ENCODE measurements around the gene INSL6.

- RRBS, result no CpG with 5 or more reads among the region's 4 CpGs
Measured at GRCh38 chr9:2761071-2761736, 43.9 kb downstream of the KCNV2 start.

- RRBS, result no CpG with 5 or more reads among the region's 5 CpGs
Measured at GRCh38 chr9:3223477-3224072, 302.2 kb downstream of the RFX3 start.

- RRBS, result no CpG with 5 or more reads among the region's 5 CpGs
Measured at GRCh38 chr9:3508145-3508941, 17.5 kb downstream of the RFX3 start.

DNA sequence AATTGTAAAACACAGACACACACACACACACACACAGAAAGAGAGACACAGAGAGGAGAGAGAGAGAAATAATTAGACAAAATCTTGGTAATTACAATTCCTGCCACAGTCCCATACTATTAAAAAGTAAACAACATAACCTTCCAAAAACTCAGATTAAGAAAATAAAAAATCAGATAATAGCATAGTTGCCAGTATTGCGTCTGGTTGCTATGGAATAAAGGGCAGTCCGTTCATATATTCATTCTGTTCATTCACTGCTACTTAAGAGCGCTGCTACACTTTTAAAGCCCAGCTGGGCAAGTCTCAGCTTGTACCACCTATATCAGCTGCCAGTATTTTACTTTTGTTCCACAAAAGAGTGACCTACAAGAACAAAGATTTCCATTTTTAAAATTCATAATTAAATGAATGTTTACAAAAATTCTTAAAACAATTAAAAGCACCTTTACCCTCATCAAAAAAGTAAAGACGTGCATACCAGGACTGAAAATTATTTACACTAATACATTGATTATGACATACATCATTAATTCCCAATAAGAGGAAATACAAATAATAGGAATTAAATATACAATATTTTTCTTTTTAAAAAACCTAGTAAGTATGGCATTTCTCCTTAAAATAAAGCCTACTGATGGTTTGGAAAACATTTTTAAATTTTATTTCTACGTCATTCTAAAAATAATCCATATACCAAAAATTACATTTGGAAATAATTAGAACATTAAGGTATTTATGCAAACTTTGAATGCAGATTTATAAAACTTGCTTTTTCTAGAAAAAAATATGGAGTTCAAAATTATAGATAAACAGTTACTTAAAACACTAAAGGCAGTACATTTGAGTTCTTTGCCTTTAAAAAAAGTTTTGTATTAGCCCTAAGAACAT, 16.6 kb downstream of the RFX3 start:
- RRBS, result no CpG with 5 or more reads among the region's 5 CpGs

GRCh38 chr9:3906693-3907537, 381.1 kb upstream of the RFX3 start:
- RRBS, result no CpG with 5 or more reads among the region's 14 CpGs

DNA sequence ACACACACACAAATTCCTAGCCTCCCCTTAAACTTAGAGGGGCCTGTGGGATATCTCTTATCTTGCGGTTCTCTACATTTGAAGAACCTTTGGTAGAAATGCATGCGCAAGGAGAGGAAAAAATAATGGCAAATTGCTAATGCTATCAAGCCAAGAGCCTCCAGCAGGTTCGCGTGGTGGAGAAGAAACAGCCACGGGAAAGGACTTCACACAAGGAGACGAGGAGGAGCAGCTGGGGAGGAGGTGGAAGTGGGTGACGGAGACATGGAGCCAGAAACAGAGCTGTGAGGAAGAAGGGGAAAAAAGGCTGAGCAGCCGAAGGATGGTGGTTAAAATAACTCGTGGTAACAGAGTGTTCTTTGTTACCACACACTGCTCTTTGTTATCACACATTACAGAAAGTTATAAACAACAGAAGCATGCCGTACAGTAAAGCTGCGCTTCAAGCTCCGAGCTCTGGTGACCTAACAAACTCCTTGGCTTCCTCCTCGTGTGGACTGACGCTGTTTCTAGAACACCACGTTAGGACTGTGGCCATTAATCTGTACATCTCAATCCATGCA, 215.5 kb downstream of the GLIS3 start:
- RRBS, result no CpG with 5 or more reads among the region's 15 CpGs

DNA sequence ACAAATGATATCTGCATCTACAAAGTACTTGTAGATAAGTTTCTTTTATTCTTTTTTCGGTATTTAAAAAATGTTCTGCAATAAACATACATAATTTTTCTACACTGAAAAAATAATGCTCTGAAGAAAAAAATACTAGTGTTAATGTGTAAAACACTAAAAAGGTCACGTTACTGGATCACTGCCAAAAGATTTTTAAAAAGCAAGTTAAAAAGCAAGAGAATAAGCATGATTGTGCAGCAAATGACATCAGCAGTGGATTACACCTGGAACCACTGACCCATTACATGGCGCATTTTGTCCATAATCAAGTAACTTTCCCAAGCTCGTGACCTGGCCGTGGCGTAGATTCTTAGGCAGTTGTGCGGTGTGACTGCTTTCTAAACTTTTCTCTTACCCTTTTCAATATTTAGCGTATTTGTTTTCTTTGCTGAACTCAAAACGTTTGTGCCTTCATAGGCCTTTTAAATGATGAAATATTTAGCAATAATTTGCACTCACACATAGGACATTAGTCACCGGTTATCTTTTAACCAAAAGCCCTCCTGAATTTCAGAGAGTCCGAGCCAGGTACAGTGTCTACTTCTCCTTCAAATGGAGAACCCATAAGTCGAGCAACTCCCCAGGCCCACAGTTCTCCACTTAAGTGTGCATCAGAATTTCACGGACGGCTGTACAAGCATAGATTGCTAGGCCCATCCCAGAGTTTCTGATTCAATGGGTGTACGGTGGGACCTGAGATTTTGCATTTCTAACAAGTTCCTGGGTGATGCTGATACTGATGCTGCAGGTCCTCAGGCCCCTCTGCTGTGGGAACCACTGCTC, 144.6 kb downstream of the GLIS3 start:
- RRBS, result no CpG with 5 or more reads among the region's 15 CpGs

DNA sequence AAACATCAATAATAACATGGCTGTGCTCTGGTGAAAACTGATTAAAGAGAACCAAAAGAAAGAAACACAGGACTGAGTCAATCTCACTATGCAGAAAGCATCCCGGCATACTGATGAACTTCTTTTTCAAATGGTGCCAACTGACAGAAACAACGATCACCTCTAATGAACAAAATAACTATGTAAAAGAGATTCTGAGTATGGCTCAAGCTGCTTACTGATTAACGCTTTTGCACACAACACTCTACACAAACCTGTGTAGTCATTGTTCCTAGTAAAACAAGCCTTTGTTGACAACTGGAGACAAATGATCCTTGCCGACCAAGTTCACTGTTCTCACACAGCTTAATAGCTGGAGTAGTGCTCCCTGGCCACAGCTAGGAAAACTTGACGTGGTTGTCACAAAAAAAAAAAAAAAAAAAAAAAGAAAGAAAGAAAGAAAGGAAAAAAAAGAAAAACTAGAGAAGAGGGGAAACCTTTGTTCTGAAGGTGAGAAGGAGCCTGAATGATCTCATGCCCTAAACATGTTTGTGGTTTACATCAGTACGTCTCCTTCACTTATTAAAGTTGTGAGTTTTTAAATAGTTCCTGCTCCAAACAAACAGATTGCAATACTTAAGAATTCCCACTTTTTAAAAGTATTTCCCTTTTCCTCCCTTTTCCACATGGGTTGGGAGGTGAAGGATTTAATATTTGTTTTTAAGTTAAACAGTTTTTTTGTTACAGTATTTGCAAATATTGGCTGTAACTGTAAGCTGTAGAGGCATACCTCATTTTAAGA, 63.9 kb downstream of the GLIS3 start:
- RRBS, result no CpG with 5 or more reads among the region's 6 CpGs

- RRBS, result no CpG with 5 or more reads among the region's 5 CpGs
Measured at GRCh38 chr9:4297045-4297365, 2.9 kb downstream of the GLIS3 start.

DNA sequence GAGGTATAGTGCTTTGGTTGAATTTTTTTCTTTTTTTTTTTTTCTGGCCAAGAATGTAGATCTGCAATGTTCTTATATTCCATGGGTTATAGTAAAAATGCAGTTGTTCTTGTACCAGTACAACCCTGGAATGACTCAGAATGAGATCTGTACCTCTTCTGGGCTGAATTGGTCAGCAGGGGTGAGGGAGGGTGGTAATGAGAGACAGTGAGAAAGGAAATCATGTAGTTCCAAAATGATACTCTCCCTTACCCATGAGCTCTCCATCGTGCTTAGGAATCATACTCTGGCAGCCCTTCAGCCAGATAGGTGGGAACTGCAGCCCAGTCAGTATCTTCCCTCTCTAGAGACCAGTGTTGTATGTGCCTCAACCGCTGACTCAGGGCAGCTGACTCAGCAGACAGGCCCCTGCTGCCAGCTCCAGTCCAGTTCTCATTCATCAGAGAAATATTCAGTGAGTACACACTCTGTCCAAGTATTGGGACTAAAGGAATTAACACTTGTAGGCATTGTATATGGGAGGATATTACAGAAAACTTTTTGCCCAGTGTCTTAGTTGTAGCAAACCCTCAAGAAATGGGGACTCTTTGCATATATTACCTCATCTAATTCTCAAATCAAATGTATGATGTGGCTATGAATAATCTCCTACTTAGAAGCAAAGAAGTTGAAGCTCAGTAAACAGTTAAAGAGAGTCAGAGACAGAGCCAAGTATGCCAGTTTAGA, 2.3 kb upstream of the GLIS3 start:
- RRBS, result no CpG with 5 or more reads among the region's 2 CpGs

DNA sequence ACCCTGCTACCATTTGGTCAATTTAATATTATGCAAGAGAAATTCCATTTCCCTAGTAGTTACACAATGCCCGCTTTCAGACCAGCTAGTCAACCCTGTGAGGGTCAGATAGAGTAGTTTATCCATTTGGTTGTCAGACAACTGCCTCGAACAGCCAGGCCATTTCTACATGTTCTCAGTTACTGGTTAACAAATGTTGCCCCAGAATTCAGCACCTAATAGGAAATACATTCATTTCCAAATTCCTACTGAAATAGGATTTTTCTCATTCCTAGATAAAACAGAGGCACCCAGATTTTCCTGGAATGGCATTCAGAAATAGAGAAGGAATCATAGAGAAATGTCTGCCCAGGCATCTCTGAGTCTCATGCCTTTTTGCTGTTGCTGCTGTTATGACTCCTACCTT, 6.5 kb upstream of the GLIS3 start:
- RRBS, result no CpG with 5 or more reads among the region's 2 CpGs

- RRBS, result no CpG with 5 or more reads among the region's 1 CpG
Measured at GRCh38 chr9:4497959-4498433, 7.7 kb downstream of the SLC1A1 start.

GRCh38 chr9:4508128-4509183, 18.2 kb downstream of the SLC1A1 start:
- RRBS, result no CpG with 5 or more reads among the region's 10 CpGs

GRCh38 chr9:4663932-4665157, 1.9 kb downstream of the SPATA6L start:
- RRBS, result no CpG with 5 or more reads among the region's 10 CpGs

DNA sequence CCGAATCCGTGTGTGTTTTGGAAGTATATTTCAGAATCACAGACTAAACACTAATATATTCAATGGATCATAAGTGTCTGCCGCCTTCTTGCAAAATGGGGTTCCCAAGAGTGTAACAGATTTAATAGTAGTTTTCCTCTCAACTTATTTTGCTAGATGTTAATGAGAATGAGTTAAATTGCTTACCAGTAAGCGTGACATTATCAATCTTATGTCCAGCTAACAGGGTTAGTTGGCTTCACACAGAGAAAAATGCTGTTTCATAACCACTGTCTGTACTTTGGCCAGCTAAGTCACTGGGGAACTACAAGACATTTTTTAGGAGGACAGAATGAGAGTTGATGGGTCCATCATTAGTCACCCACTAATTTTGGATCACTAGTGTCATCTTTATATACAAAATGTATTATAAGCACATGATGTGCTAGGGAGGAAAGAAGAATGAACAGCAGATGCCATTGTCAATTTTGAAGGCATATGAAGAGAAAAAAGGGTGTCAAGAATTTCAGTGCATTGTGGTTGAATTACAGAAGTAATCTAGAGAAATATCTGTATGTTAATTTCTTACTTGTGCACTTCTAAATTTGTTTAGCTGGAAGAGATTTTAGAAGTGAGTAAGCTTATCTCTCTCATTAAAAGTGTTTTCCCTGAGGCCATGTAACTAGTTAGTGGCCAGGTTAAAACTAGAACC, 1.5 kb downstream of the CDC37L1 start:
- RRBS, result no CpG with 5 or more reads among the region's 4 CpGs

DNA sequence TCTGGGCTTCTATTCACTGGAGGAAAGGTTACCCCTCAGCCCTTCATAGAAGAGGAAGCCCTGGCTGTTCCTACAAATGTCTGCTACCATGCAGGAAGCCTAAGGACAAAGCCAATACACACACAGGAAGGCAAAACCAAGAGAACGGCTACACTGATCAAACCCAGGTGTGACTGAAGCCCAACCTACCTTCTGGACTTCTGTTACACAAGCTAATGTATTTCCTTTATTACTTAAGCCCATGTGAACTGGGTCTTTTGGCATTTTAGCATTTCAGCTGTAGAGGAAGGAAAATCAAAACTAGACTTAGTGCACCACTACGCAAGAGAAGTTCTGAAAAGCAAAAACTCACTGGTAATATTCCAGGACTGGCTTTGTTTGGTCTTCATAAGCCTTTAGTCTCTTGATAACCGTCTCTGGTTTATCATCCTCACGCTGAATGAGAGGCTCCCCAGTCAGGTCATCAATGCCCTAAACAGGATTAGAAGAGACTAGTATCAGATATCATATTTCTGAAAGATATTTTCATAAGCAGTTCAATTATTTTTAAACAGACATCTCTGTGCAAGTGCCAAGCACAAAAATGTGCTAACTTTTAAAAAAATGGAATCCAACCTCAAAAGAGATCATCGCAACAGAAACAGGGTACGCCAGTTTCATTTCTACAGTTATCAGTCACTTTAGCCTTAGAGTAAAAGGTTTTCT, 22.8 kb downstream of the AK3 start:
- RRBS, result no CpG with 5 or more reads among the region's 6 CpGs

- RRBS, result 4% methylated on average over 1 of the region's 7 CpGs
Measured at GRCh38 chr9:4793671-4793980, 882 bp downstream of the RCL1 start.

GRCh38 chr9:4933084-4933446, 52.0 kb upstream of the JAK2 start:
- RRBS, result no CpG with 5 or more reads among the region's 3 CpGs

- RRBS, result no CpG with 5 or more reads among the region's 4 CpGs
Measured at GRCh38 chr9:5090554-5091035, 94.8 kb downstream of the INSL6 start.

DNA sequence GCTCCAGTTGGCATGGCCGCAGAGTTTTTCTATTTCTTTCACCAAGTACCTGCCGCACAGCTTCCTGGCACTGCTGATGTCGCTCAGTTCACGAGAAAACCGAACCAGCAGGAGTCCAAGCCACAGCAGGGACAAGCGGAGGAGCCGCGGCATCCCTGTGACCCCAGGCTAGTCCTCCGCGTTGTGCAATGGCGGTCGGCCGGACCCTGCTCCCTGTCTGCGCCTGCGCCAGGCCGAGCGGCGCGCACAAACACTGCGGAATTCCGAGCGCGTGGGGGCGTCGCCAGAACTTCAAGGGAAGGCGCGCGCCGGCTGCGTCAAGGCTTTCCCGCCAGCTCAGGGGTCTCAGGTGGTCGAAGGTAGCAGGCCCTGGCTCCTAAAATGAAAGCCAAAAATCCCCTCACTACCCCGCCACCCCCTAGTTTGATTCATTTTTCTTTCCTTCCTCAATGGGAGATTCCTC, at the start of gene INSL6:
INSL6 (minus strand) TSS at position 190 of the 463 bp plus-strand sequence.
- RRBS, result no CpG with 5 or more reads among the region's 33 CpGs

Data from T47D (cell line).